PC-3 (cell line): ENCODE measurements around a stretch of chr9.

DNA sequence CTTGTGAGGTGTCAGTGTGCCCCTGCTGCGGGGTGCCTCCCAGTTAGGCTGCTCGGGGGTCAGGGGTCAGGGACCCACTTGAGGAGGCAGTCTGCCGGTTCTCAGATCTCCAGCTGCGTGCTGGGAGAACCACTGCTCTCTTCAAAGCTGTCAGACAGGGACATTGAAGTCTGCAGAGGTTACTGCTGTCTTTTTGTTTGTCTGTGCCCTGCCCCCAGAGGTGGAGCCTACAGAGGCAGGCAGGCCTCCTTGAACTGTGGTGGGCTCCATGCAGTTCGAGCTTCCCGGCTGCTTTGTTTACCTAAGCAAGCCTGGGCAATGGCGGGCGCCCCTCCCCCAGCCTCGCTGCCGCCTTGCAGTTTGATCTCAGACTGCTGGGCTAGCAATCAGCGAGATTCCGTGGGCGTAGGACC lies 23.5 kb downstream of the FKTN start:
- RAMPAGE, long total RNA: no peak

DNA sequence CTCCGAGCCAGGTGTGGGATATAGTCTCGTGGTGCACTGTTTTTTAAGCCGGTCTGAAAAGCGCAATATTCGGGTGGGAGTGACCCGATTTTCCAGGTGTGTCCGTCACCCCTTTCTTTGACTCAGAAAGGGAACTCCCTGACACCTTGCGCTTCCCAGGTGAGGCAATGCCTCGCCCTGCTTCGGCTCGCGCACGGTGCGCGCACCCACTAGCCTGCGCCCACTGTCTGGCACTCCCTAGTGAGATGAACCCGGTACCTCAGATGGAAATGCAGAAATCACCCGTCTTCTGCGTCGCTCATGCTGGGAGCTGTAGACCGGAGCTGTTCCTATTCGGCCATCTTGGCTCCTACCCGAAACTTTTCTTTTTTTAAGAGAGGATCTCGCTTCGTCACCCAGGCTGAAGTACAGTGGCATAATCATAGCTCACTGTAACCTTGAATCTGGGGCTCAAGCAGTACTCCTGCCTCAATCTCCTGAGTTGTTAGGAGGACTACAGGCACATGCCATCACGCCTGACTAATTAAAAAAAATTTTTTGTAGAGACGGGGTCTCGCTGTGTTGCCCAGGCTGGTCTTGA lies 24.0 kb downstream of the FKTN start:
- RAMPAGE, long total RNA: no peak

- RAMPAGE, long total RNA: no peak
Observed at GRCh38 chr9:105672856-105673313, 10.6 kb downstream of the TAL2 start.

DNA sequence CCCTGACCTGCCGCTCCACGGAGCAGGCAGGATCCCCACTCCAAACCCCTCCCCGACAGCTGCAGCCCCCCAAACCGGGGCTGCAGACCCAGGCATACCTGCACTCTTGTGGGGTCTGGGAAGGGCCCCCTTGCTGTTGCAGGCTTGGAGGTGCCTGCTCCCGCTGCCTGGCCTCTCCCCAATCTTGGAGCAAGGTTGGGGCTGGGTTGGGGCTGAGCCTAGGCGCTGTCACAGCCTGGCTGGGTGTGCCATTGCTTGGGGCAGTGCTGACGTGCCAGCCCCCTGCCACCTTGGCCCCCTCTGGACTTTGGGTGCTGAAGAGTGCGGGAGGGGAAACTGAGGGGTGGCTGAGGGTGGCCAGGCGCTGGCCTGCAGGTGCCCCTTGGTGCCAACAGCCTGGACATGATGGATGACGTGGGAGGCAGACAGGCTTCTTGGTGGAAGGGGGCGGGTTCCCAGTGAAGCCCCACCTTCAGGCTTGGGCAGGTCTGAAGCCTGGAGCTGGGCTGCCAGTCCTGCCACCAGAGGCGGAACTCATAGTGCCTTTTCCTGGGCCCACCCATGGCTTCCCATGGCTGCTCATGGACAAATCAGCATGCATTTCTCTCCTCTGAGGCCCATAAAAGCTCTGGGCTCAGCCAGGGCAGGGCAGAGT lies 19.0 kb downstream of the TMEM38B start:
- RAMPAGE, long total RNA: no peak

GRCh38 chr9:106304571-106304900 lies 558.4 kb upstream of the ZNF462 start:
- RAMPAGE, long total RNA: no peak

DNA sequence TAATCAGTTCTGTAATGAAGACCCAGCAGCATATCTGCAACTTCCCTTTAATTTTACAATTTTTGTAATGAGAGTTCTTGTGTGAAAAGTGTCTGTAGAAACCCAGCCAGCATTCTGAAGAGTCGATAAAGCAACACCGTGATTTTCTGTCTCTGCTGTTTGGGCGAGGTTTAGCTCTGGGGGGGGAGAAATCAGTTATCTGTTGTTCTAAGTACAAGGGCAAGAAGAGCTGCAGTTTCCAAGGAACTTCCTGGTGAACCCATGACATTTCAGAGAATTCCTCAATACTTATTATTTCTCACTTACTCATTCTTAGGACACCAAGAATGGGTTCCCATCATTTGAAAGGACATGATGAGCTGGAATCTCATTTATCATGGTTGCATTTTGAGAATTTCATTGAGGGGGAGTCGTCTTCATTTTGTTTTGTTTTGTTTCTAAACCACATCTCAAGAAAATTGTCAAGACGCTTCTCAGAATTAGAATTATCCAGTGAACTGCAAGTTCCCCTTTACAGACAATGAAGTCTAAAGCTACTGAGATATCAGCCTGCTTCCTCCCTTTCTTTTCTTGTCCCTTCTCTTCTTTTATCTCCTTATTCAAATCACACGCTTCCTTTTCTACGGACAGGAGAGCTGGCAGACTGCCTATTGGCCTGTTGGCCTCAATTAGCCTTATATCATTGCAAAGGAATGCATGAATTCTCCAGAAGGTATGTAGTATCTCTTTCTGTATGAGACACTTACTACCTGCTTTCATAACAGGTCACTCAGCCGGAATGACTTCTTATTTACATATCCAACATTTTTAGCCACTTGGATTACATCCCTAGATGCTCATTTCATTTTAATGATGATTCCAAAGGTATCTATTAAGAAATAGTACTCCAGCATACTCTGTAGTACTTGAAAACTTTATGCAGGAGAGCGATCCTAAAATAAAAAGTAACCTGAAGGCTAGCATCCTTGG lies 53.7 kb downstream of the ZNF462 start:
- RAMPAGE, long total RNA: no peak

DNA sequence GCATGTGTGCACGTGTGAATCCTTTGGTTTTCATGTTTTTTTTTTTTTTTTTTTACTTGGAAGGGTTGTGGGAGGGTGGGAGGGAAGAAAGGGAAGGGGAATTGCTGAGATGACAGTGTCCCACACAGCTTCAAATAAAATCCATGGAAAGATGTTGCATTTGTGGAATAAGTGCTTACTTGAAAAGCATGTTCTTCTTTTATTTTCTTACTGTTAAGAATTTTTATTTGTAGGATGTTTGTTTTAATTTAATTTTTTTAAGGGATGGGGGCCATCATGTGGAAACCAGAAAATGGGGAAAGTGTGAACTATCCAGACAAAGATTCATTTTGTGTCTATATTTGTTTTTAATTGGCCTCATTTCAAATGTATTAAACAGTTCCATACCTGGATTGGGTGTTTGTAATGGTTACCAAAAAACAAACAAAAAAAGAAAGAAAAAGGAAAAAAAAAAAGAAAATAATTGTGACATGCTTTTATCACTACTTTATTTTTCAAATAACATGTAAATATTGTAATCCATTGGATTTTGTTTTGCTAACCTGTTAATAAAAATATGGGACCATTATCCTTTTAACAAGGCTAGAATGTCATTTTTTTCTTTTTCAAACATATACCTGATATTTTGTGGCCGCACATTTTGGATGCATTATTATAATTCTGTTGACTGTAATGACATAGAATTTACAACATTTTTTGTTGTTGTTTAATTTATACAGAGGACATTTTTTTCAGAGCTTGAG lies 149.9 kb downstream of the ZNF462 start:
- RAMPAGE, long total RNA: no peak

GRCh38 chr9:107068512-107069027 lies 205.6 kb downstream of the ZNF462 start:
- RAMPAGE, long total RNA: no peak

DNA sequence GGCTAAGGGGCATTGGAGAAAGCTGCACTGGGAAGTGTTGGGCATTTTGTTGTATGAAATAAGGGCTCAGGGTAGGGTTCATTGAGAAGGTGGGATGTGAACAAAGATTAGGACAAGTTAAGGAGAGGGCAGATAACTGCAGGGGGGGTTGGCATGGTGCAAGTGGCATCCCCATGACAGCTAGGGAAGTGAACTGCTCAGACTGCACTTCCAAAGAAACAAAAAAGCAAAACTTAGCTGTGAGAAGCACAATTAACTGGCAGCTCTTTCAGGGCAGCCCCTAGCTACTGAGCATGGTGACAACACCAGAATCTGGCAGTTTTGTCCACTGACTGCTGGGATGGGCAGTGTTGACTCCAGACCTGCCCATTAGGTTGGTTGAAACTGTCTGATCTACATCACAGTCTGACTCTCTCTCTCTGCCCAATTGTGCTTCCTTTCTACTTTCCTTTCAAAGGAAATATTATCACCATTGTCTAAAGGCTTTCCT lies 12.6 kb upstream of the RAD23B start:
- RAMPAGE, long total RNA: no peak

GRCh38 chr9:107294224-107295026 lies 11.3 kb downstream of the RAD23B start:
- RAMPAGE, long total RNA: no peak

DNA sequence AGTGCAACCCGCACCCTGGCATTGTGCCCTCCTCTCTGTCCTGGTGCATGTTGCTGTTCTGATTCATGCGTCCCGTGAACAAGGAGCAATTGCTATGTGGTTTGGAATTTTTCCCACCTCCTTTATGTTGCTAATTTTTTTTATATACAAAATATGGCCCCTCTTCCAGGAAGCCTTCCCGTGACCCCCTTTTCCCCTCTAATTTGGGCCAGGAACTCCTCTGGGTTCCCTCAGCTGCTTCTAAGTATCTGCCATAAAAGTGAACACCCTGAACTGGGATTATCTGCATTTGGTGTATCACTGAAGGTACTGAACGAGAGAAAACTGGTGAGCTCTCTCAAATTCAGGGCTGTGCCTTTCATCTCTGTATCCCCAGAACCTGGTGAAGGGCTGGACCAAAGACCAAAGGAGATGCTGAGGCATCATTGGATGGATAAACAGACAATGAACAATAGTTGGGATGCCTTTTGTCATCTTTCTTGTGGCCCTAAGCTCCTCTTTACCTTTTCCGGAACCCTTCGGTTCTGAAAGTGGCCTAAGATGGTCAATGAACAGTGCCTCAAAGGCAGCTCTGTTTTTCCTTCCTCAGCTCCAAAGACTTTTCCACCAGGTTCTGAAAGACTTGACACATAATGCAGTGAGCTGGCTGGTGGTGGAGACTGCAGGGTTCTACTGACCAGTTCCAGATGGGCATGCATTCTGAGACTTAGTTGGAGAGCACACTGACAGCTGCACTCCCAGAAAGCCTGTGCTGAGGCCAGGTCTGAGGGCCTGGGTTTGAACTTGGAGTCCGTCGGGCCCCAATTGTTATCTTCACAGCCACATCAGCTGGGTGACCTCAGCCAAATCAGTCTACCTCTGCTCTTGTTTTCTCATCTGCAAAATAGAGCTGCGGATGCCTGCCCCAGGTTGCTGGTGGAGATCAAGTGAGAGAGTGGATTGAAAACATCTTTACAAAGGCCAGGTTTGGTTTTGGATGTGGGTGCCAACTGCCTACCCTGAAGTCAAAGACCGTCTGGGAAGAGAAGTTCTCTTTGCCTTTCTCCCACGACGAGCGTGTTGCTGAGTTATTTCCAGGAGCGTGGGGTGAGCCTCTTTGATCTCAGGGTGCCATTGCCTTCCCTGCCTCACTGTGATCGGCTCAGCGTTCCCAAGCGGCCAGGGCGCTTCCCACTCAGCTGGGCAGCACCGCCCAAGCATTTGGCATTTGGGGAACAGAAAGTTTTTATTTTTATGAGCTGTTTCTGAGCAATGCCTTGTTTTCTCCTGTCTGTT lies 54.5 kb downstream of the RAD23B start:
- RAMPAGE, long total RNA: no peak

DNA sequence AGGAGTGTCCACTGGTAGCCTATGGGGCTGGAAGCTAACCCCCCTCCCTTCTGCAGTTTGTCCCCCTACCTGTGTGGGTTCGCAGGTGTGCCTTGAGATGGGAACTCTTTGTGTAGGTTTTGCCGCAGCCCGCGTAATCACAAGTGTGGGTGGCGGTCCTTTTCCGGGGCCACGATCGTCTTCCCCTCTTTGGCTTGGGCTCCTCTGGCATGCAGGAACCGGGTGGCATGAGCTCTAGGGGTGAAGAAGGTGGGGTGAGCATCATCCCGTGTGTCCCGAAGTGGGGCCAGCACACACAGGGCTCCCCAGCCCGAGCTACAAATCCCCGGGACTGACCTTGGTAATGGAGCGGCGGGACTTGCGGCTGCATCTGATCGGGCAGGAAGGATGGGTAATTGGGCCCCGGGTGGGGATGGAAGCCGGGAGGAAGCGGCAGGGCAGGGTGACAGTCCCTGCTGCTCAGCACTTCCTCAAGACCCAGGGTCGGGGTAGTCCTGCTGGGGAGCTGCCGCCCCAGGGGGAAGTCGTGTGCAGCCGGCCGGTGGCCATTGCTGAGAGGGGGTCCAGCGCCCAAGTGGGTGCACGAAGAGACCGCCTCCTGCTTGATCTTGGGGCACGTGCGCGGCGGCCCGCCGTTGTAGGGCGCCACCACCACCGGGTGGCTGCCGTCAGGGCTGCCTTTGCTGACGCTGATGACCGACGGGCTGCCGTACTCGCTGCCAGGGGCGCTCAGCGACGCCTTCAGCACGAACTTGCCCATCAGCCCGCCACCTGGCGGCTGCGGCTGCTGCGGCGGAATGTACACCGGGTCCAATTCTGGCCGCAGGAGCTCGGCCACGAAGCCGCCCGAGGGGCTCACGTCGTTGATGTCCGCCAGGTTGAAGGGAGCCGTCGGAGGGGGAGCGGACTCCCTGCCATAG lies 2.4 kb downstream of the KLF4 start:
- RAMPAGE, long total RNA: no peak

DNA sequence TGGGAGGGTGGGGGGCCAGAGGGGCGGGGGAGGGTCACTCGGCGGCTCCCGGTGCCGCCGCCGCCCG lies 95 bp downstream of the KLF4 start:
- RAMPAGE, long total RNA: no peak

GRCh38 chr9:107509097-107509826 lies 19.7 kb upstream of the KLF4 start:
- RAMPAGE, long total RNA: no peak

GRCh38 chr9:107645052-107645547 lies 155.5 kb upstream of the KLF4 start:
- RAMPAGE, long total RNA: no peak

GRCh38 chr9:107676079-107676502 lies 186.5 kb upstream of the KLF4 start:
- RAMPAGE, long total RNA: no peak

DNA sequence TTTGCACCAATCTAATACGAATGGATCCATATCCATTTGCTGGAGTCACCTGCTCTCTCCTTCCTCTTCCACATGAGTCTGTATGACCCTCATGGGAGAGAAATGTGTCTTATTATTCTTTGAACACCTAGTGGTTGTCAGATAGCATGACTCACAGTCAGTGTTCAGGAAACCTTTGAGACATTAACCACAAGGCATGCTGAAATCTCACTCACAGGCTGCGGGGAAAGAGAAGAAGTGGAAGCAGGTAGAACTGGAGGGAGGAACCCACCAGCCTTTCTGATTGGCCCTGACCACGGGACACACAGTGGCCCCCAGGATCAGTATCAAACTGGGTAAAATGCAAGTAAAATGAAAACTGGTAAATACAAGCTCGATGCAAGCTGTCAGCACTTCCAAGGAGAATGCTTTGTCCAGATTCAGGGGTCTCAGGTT lies 222.9 kb upstream of the KLF4 start:
- RAMPAGE, long total RNA: no peak

DNA sequence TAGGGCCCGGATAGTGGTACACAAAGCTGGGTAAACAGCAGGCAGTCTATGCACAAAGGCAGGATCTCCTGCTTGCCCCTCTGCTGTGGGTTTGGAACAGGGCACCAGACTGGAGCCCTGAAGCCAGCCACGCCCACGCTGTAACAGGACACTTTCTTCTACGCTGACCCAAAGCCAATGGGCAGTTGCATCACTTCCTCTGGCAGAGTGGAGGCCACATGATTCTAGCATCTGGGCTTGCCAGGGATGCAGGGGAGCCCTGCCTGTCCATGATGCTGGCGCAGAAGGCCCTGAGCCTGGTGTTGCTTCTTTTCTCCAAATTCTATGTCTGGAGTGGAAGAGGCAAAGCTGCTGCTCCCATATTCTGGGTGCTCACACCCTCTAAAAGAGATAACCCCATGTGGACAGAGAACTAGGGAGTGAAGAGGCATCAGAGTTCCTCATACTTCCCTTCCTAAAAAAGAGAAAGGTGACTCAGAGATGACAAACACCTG lies 260.3 kb upstream of the KLF4 start:
- RAMPAGE, long total RNA: no peak

DNA sequence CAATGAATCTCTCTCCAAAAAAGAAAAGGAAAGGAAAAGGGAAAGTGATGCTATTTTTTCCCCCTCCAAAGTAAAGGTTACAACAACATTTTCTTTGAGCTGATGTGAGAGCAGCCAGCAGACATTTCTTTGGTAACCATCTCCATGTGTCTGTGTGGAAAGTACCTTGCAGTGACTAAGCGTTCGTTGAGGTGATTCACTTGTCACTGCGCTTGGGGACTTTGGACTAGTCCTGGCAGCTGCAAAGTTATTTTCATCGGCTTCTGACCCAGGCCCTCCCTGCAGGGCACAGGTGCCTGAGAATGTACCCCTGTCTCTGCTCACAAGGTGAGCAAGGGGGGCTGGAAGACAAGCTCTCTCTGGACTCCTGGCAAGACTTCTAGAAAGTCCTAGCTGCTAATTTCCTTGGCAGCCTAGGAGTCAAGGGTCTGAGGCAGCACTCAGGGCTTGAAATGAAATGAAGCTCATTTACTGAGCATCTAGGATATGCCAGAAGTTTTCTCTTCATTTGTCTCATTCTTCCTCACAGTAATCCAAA lies 262.3 kb upstream of the KLF4 start:
- RAMPAGE, long total RNA: no peak

- RAMPAGE, long total RNA: no peak
Observed at GRCh38 chr9:108444486-108445017, 411.2 kb downstream of the ACTL7B start.